SEM (cell line): ENCODE measurements around a stretch of chr6.

DNA sequence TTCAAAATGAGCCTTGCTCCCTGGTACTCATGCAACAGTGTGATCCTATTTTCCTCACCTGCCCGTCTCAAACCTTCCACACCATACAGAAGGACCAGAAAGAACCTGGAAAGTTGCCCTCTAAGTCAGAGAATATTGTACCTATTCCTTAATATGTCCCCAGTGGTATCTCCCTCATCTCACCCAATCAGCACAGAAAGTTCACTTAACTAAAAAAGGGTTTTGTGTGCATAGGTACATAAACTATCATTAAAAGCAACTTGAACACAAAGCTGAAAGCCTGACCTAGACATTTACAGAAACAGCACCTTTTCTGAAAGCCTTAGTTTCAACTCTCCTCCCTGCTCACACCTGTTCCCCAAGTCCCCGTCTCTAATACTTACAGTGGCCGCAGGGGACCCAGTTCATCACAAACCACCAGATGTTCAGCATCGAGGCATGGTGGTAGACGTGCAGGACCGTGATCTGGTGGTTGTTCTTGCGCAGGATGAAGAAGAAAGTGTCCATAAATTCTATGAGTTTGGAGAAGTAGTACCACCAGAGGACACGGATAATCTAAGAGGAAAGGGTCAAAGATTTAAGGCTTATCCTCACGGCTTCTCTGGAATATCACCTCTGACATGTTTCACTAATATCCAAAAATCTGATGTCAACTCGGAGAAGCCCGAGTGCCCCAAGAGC, 73.9 kb downstream of the ELOVL5 start:
- PRO-cap = no peak

DNA sequence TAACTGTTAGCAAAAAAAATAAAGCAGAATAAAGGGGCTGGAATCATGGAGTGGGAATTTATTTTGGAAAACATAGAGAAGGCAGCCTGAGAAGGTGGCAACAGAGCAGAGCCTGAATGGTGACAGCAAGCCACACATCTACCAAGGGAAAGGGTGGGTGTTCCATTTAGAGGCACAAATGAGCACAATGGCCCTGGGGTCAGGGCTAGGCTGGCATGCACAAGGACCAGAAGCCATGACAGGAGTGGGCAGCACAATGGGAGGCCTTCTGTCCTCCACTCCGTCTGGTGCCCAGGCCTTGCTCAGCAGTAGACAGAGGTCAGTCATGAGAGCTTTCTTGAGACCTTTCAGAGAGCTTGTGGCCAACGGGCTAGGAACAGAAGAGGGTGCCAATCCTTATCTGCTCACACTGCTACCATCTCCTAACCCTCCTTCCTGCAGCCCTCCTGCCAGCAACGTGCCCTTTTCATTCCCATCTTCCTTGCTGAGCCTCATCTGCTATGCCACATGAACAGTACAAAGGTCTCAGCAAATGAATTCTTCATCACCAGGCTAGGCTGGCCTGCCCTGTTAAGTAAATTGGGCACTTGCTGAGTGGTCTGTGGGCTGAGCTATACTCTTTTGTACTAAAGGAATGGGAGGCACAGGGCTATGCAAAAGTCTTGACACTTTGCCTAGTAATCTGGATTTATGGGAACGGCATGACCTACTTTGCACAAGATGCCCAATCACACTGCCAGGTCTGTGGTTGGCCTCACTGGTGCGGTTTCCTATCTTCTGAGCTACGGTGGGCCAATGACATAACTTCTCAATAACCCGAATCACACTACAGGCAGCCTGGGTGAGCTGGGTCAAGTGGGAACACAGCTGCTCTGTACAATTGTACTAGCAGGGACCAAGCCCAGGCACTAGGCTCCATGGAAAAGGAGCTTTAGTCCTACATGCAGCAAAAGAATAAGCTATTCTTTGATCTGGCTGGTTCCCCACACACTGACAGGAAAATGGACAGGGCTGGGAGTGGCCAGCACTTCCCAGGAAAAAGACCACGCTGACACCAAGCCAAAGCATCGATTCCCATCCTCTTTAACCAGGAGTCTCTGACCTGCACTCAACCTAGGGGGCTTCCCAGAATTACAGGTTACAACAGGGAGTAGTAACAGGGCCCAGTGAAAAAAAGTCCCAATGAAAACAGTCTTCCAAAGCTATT, 47.9 kb downstream of the ELOVL5 start:
- PRO-cap = no peak

DNA sequence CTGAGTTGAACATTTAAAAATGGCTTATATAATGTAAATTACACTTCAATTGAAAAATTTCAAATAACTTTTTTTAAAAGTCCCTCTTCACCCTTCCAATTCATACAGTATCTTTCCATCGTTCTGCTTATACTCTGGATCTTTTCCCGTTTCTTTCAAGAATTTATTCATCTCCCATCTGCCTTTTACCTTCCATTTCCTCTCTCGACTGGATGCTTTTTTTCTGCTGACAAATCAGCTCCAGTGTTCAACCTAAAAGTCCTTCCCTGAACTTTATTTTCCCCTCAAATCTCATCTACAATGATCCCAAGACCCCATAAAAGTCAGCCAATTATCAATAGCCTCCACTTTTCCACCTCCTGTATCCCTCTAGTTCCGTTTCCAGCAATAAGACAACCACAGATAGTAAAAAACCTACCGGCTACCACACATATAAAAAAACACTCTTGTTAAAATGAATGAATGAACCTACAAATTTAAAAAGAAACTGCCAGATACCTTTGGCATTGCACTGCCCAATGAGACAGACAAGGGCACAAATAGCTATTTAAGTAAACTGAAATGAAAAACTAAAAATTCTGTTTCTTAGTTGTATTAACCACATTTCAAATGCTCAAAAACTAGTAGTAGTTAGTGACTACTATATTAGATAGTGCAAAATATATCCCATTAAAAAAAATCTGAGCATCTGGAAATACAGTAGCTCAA, 20.9 kb downstream of the ELOVL5 start:
- PRO-cap = no peak

- PRO-cap = no peak
These were observed 13.4 kb downstream of the ELOVL5 start for GRCh38 chr6:53334979-53336119.

DNA sequence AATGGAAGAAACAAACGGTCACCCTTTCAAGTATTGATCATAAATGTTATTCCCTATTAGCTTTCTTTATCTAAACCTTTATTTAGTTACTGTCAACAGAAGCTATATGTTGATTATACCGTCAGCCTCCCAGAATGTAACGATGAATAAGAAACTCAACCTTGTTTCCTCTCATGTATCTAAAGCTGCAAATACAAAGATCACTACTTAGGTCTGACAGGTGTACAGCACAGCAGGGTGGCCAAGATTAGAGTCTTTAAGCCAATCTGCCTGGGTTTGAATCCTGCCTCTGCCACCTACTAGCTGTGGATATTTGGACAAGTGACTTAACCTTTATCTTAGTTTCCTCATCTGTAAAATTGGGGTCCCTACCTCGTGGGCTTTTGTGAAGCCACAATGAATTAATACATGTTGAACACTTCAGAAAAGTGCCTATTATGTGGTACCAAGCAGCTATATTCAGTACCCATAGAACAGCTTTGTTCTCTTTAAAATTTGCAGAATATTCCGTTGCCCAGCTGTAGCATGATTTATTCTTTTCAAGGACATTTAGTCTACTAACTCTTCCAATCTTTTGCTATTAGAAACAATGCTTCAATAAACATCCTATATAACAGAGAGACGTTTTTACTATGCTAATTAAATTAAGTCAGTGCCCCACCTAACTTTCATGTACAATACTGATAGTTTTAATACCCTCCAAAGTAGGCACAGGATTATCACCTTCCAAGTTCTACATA, 7.4 kb downstream of the ELOVL5 start:
- PRO-cap = no peak

DNA sequence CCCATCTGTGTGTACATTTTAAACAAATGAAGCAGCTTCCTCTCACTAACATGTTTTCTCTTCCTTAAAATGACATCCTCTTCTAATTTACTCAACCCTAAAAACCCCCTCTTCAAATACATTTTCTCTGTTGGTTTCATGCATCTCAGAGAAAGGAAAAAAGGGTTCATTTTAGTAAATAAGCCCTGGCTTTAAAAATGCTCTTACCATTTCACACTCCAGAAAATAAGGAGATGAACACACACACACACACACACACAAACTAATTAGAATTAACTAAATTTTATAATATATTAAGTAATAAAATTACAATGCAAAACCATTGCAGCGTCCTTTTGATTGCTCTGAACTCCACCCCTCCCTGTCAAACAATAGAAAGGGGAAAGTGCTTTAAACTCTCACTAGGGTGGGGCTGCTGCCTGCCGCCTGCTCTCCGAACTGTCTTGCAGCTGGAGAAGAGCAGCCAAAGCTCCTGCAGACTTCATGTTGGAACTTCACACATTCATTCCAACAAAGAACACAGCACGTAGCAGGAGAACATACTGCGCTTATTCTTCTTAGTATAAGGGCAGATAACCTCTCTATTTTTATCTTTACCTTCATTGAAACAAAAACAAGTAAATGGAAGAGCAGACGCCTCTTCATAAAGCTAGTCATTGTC, 83.3 kb downstream of the GCLC start:
- PRO-cap = no peak

DNA sequence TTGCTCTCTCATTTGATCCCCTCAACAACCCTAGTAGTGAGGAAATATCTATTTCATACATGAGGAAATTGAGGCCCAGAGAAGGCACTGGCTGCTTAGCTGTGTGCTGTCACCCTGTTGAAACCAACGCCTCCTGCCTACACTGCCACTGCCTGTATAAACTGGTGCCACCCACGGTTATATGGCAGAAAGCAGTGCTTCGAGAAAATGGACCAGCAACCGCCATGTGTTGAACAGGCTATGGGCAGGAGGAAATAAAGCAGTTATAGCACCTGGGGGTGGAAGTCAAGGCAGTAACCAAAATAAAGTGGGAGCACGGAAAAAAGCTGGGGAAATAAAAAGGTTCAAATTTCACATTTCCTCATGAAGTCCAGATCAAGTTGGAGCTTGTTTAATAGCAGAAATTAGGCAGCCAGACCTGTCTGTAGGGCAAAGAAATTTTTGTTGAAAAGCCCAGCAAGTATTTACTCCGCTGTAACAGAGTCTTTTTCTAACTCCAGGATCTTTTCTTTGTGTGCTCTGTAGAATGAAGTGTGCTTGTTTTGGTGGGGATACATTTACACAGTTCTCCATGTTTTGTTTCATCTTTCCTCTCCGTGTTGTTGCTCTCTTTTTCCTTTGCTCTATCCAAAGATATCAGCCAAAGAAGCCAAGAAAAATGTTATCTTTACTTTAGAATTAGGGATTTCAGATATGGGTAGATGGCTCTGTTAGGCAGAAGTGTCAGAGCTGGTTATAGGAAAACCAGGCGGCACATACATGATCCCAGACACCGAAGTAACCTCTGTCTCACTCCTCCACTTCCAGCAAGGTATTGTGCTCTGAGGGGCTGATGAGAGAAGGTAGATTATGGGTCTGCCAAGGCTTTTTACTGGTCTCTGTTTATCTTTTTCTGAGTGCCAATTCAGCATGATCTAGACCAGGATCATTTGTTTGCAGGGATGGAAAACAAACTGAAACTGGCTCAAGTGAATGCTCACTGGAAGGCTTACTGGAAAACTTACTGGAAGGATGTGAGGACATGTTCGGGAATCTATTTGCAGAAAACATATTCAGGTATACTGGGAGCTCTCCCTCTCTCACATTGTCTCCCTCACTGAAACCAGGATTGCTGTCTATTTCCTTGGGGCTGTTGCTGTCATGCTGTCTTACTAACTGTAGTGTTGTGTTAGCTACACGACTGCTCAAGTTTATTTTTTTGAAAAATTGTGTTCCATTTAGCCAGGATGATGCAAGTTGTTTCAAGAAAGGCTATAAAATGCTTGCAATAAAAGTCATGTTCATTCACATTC, 37.5 kb downstream of the KLHL31 start:
- PRO-cap = no peak

DNA sequence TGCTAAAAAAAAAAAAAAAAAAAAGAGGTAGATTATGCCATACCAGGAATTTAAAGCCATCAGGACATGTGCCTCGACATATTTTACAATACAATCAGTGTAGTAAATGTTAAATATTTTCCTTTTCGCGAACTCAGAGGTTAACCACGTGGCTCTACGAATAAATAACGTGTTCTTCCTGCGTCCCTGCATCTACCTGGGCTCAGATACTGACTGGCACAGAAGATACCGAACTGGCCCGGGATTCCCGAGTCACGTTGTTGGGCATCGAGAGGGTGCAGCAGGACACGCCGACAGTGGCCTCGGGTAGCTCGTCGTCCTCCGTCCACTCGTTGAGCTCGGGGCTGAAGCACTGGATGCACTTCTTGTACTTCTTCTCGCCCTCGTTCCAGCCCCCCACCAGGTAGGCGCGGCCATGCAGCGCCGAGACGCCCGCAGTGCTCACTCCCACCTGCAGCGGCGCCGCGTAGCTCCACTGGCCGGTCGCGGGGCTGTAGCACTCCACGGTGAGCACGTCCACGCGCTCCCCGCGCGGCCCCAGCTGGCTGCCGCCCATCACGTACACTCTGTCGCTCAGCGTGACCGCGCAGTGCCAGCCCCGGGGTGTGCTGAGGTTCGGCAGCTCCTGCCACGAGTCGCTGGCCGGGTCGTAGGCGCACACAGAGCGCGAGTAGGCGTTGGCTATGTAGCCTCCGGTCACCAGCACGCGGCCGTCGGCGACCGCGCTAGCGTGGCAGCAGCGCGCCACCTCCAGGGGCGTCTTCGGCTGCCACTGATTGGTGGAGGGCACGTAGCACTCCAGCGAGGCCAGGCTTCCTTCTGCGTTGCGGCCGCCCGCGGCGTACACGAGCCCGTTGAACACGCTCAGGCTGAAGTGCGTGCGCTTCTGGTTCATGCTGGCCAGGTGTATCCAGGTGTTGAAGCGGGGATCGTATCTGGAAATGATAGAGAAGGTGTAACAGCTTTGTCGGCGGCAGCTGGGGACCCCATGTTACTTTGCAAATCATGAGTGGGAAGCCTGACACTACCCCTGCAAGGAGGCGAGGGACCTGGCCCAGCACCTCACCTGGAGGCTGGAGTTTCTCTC, 13.8 kb downstream of the KLHL31 start:
- PRO-cap = no peak

GRCh38 chr6:53691524-53691877, 25.9 kb upstream of the KLHL31 start:
- PRO-cap = no peak

DNA sequence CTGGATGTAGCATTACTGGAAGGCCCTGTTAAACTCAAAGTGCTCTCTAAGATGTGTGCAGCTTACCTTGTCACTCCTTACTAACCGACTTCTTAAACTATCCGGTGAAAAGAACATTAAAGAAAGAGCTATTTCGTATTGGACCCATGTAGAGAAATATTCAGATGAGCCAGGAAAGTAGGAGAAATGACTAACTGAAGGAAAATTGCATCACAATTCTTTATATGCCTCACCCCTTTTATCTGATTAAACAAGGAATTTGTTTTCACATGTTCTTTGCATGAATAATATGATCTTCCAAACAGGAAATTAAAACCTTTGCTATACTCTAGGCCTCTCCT, 42.0 kb upstream of the LRRC1 start:
- PRO-cap = no peak

- PRO-cap = no peak
These were observed 125.6 kb downstream of the LRRC1 start for GRCh38 chr6:53920363-53920825.

- PRO-cap = no peak
These were observed 91.4 kb upstream of the MLIP start for GRCh38 chr6:54019856-54020213.

DNA sequence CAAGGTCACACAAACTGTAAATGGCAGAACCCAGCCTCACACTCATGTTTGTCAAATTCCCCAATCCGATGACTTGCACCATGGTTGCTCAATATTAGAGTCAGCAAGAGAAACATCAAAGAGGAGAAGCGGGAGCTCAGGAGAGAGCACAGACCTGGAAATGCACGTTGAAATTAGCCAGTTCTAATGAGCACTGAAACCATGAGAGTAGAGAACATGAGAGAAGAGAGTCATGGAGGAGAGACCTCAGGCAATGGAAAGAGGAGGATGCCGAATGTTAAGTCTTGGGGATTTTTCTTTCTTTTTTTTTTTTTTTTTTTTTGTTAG, 13.4 kb upstream of the MLIP start:
- PRO-cap = no peak

GRCh38 chr6:55874290-55875250, 820 bp downstream of the BMP5 start:
- PRO-cap = no peak

DNA sequence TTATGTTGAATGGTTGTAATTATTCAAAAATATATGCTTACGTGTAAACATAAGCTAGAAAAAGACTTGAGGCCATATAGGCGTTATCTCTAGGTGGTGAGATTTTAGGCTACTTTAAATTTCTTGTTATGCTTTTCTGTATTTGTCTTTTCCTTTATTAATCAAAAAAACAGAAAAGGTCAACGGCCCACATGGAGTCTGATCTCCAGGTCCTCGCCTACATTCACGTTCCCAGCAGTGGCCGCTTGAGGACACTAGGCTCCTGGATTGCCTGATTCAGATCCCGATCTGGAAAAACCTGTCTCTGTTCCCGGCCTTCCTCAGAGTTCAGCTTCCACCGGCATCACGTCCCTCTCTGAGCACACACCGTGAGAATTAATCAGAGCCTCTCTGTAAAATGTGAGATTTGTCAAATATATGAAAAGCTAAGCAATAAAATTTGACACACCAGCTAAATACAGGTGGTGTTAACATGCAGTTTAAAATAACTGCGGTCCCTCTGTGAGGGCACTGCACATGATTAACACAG, 122.7 kb upstream of the COL21A1 start:
- PRO-cap = no peak

GRCh38 chr6:56399795-56400123, 152.4 kb upstream of the COL21A1 start:
- PRO-cap = no peak

DNA sequence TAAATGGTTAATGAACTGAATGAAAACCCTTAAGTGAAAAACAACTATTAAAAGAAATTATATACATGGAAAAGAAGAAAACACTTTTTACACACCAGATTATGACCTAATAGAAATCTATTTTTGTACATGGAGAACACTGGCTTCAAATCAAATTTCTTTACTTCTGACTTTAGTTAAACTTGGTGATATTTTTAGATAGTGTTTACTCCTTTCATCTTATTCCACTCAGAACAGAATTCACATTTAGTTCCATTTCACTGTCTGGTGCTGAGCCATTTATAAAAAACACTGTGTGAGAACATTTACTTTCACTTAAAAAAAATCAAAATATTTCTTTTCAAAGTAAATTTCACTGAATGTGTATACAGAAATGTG, 258.5 kb upstream of the COL21A1 start:
- PRO-cap = no peak

GRCh38 chr6:56539283-56539611, 291.9 kb upstream of the COL21A1 start:
- PRO-cap = no peak

DNA sequence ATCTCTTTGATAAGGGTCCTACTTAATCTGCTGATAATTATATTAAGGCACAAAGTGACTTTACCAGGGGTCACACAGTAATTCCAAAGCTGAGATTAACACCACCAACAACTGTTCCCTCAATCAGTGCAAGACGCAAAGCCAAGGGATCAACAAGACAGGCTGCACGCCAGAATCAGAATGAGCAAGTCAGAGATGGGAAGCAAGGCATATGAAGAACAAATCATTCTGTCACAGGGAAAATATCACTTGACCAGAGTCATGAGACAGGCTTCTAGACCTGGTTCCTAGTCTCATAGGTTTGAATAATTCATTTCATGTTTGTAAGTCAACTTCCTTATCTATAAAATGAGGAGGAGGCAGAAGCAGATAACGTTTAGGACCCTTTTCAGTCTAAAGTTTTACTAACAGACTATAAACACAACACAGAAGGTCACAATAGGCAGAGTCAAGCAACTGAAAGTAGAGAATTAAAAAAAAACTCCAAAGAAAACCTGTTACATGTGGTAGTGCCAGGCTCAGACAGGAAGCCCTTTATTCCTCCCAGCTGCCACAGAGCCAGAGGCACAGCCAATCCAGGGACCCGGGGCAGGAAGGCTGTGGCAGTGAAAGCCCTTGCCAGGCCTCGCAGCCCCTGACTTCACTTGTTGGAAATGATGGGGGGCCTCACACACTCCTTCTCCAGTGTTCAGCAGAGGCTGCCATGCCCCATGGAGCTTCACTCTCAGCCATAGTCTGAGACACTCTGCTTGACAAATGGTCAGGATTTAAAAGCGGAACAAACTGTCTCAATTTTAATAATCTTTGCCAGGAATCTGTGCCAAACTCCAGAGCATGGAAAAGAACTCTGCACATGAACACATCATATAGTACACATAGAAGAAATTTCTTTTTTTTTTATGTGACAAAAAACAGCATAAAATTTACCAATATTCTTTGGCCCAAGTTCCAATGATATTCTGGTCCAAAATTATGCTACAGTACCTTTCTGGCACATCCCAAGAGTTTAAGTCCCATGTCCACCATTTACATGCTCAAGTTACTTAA, 282.7 kb downstream of the DST start:
- PRO-cap = no peak

GRCh38 chr6:56690563-56691132, 264.0 kb downstream of the DST start:
- PRO-cap = no peak